HTERT-HM (cell line): ENCODE results near the genes PRLHR, NANOS1 and EIF3A.

- RRBS = 2% methylated on average over 14 of the region's 22 CpGs
These were observed 2.6 kb downstream of the EMX2 start for GRCh38 chr10:117545191-117545428.

DNA sequence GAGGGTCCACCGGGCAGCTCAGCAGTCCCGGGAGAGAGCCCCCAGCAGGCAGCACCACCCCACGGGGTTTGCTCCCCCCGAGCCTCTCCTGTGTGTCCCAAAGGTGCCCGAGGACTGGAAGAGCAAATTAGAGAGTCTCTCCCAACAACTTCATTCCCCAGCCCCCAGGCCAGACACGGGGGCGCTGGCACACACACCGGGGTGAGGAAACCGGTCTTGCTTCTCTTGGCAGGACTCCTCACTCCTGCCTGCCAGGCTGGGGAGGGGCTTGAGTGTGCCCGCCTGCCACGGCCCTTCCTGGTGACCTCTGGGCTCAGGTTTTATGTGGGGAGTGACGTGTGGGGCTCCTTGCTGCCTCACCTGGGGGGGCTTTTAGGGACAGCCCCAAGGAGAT lies 142.4 kb downstream of the EMX2 start:
- RRBS = 16% methylated on average over 3 of the region's 12 CpGs

- RRBS = 66% methylated on average over 3 of the region's 18 CpGs
These were observed 242.2 kb downstream of the RAB11FIP2 start for GRCh38 chr10:117804297-117805238.

DNA sequence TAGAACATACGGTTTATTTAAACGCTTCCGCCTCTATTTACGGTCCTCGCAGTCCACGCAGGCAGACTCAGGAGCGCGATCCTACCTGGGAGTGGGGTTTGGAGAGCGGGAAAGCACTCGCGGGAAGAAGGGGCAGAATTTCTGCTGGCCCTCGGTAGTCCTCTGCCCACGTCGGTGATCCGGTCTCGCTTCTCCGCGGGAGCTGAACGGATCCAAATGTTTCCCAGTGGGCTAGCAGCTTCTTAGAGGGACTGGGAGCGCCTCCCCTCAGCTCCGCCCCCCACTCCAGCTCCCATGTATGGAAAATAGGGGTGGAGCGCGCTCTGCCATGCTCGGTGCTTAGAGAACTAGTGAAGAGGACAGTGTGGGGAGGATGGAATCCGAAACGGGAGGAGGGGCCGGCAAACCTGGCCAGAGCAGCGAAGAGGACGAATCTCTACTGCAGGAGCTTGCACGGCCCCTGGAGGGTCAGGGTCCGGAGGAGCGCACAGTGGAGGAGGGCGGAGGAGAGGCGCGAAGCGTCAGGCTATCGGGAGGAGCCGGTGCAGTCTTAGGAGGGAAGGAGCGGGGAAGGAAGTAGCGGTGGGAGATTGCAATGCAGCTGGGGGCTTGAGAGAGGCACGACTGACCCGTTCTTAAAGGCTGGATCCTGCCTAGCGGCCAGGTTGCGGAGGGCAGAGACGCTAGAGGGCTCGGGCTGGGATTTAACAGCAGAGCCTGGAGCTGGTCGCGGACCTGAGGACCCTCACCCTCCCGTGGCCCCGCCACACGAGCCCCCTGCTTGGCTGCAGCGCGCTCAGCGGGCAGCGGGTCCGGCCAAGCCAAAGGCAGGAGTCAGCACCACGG lies at the start of gene PRLHR:
TSS of gene PRLHR (minus strand) at position 218 of the 846 bp plus-strand sequence.
- RRBS = 6% methylated on average over 12 of the region's 57 CpGs

DNA sequence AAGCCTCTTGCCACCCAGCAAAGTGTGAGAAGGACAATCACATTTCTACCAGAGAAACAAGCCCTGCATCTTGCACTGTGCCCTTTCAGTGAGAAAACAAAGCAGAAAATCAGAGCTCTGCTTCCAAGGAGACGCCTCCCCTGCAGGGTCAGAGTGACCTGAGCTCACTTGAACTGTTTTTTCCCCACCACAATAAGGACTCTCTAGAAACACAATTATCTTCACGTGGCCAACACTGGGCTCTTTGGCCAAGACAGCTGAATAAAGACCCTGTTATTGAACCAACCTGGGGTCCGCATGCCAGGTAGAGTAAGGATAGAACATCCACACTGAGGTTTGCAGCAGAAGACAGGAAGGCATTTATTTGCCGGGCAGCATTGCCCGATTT lies 30.1 kb upstream of the PRLHR start:
- RRBS = no CpG with 5 or more reads among the region's 5 CpGs

- RRBS = no CpG with 5 or more reads among the region's 3 CpGs
These were observed 77.4 kb upstream of the PRLHR start for GRCh38 chr10:118672880-118673314.

- RRBS = 24% methylated on average over 2 of the region's 11 CpGs
These were observed 77.4 kb upstream of the CACUL1 start for GRCh38 chr10:118832054-118832714.

DNA sequence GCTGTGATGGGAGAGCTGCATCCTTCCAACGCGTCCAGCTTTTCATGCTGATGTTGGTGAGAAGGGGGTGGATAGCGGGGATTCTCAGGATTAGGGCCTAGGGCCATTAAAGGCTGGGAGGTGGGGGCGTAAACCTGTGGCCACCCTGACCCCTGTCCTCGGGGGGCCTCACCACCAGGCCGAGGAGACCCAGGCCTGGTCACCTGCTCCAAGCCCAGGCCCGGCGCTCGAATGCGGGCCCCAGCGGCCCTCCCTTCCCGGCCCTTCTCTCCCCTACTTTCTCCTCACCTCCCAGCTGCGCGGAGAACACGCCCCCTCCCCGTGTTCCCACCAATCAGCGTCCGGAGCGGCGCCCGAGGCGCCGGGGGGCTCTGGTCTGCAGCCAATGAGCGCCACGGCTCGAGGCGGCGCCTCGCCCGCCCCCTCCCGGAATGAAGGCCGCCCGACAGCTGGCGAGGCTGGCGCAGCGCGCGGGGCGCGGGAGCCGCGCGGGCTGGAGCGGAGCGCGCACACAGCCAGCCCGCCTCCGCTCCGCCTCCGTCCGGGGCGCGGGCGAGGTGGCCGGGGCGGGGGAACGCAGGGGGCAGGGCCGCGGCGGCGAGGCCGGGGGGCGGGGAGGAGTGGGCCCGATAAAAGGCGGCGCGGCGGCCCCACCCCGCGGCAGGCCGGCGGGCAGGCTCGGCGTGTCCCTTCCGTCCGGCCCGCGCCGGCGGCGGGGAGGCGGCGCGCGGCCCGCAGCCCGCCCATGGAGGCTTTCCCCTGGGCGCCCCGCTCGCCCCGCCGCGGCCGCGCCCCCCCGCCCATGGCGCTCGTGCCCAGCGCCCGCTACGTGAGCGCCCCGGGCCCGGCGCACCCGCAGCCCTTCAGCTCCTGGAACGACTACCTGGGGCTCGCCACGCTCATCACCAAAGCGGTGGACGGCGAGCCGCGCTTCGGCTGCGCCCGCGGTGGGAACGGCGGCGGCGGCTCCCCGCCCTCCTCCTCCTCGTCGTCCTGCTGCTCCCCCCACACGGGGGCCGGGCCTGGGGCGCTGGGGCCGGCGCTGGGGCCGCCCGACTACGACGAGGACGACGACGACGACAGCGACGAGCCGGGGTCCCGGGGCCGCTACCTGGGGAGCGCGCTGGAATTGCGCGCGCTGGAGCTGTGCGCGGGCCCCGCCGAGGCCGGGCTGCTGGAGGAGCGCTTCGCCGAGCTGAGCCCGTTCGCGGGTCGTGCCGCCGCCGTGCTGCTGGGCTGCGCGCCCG lies at the start of gene NANOS1:
TSS of gene NANOS1 (plus strand) at position 658 of the 1,247 bp plus-strand sequence.
- RRBS = 4% methylated on average over 71 of the region's 166 CpGs

GRCh38 chr10:119030304-119030659 lies 768 bp downstream of the NANOS1 start:
- RRBS = 0% methylated on average over 3 of the region's 54 CpGs

DNA sequence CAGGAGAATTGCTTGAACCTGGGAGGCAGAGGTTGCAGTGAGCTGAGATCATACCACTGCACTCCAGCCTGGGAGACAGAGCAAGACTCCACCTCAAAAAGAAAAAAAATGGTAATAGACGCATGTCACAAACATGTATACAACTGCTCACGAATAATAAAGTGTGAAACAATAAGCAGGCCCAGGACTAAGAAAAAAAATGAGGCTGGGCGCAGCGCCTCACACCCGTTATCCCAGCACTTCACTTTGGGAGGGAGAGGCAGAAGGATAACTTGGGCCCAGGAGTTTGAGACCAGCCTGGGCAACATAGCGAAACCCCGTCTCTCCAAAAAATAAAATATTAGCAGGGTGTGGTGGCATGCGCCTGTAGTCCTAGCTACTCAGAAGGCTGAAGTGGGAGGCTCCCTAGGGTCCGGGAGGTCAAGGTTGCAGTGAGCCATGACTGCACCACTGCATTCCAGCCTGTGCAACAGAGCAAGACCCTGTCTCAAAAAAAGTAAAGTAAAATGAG lies 11.6 kb downstream of the NANOS1 start:
- RRBS = no CpG with 5 or more reads among the region's 9 CpGs

DNA sequence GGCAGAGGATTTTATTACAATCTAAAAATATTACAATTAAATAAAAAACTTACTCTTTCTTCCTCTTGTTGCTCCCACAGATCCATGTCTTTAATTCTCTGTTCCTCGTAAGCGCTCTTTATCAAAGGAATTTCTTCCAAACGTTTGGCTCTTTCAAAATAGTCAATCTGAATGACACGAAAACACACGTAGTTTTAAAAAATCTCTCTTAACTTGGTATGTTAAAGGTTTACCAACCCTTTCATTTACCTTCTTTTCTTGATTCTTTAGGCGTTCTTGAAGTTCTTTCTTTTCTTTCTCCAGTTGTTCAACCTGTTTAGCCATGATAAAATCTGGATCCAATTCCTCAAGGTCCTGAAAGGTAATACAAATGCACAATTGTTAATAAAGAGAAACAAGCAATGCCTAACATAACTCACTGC lies 23.9 kb downstream of the EIF3A start:
- RRBS = no CpG with 5 or more reads among the region's 6 CpGs

DNA sequence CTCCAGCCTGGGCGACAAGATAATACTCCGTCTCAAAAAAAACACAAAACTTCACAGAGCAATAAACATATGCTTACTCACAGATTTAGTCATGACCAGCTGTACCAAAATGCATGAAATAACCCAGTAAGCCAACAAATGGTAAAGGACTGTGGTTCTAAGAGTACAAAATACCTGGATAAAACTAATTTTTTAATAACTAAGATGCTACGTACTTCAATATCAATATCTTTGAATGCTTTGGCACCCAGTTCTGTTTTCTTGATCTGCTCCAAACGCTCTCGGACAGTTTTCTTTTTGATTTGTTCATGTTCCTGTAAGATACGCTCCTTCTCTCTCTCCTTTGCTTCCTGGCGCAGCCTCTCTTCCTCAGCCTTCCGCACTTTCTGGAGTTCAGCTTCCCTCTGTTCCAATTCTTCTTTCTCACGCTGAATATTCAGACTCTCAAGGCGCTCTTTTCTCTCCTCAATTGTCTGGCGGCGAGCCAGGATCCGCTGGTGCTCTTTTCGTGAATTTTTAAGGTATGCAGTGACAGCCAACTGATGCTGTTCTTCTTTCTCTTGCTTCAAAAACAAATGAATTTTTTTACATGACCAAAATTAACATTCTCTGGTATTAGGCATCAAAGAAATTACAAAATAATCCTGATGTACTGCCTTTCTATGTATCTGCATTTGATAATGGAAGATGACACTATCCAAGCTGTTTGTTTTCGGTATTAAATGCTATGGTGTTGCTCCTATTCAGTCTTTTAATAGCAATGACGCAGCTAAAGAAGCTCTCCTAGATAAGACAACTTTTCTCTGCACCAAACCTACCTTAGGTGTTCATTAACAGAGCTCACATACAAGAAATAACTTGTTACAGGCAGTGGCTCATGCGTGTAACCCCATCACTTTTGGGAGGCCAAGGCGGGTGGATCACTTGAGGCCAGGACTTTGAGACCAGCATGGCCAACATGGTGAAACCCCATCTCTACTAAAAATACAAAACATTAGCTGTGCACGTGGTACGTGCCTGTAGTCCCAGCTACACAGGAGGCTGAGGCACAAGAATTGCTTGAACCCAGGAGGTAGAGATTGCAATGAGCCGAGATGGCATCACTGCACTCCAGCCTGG lies 22.5 kb downstream of the EIF3A start:
- RRBS = no CpG with 5 or more reads among the region's 21 CpGs

DNA sequence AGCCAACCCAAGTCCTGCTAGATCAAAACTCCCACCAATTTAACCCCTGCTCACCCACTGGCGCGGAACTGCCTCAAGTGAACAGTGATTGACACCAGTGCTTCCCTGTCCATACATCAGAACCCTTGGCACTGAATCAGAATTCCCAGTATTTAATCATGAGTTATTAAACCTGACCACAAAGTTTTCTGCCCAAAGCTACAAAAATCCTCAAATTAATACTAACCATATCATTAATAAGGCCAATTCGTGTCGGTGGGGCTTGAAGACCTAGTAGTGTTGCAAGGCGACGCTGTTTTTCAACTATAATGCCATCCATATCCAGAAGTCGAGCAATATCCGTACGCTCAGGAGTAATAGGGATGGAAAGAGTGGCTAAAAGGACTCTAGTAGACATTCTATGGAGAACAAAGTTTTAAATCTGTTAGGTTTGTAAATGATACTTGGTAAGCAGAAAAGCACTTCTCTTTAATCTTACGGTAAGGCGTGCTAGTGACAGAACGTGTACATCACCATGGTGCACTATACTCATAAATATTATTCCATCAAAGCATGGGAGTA lies 15.4 kb downstream of the EIF3A start:
- RRBS = no CpG with 5 or more reads among the region's 12 CpGs

DNA sequence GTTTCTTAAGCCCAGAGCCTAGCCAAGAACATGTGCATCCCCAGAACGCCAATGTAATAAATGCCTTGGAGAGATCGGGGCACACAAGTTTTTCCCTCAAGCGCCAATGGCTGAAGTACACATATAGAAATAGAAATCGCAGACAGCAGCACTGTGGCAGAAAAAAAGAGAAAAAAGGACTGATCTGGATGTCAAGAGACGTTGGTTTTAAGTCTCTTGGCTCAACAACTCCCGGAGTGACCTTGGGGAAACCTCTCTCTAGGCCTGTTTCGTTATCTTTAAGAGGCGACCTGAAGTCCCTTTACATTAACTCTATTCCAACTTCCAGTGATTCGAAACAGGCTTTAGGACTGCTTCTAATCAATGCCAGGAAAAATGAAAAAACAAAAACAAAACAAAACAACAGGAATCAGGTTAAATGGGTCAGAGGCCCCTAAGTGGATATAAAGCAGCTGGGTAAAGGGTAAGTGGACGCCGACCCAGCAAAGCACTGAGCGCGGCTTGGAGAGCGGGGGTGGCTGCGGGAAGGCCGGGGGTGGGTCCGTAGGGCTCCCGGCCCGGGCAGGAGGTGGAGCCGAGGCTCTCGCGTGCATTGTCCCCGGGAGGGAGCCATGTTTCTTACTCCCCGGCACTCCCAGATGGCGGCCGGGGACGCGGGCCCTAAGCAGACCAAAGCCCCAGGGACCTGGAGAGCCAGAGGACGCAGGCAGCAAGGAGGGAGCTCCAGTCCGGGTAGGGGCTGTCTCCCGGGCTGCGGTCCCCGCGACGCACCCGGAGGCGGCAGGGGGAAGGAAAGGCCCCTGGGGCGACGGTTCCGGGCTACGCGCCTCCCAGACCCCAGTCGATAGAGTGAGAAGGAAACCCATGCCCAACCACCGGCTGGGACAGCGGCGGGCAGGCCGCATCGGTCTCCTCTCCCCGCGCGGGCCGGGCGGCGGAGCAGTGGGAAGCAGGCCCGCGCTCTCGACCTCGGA lies 721 bp downstream of the EIF3A start:
- RRBS = 1% methylated on average over 33 of the region's 58 CpGs

DNA sequence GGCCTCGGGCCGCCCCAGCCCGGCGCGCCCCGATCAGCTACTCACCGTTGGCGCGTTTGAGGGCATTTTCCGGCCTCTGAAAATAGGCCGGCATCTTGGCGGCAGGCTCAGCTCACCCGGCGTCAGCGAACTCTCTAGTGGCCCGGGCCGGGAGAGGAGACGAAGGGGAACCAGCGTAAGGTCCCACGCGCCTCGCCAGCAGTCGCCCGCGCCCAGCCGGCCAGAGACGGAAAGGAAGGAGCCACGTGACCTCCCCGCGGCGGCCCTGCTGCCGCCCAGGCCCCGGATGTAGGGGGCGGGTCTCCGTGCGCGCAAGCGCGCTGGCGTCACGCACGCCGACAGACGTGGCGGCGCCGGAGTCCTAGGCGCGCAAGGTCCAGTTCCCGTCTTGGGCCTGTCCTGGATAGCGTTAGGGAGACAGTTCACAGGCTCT lies at the start of gene EIF3A:
TSS of gene EIF3A (minus strand) at position 235 of the 433 bp plus-strand sequence.
- RRBS = under 1% methylated on average over 40 of the region's 51 CpGs

- RRBS = no CpG with 5 or more reads among the region's 2 CpGs
These were observed 13.9 kb downstream of the GRK5 start for GRCh38 chr10:119221270-119221671.

GRCh38 chr10:119225166-119225877 lies 18.0 kb downstream of the GRK5 start:
- RRBS = no CpG with 5 or more reads among the region's 6 CpGs

- RRBS = no CpG with 5 or more reads among the region's 10 CpGs
These were observed 26.2 kb downstream of the GRK5 start for GRCh38 chr10:119233213-119234395.

GRCh38 chr10:119283260-119284386 lies 76.3 kb downstream of the GRK5 start:
- RRBS = no CpG with 5 or more reads among the region's 12 CpGs

- RRBS = no CpG with 5 or more reads among the region's 18 CpGs
These were observed 106.2 kb downstream of the GRK5 start for GRCh38 chr10:119313302-119314270.